Cardiac ventricle fibroblast (primary cell): Measurements from ENCODE around the genes PAK4 and LRFN1.

- RAMPAGE, long total RNA, result no peak
Observed at GRCh38 chr19:38811851-38812291, 874 bp downstream of the LGALS4 start.

DNA sequence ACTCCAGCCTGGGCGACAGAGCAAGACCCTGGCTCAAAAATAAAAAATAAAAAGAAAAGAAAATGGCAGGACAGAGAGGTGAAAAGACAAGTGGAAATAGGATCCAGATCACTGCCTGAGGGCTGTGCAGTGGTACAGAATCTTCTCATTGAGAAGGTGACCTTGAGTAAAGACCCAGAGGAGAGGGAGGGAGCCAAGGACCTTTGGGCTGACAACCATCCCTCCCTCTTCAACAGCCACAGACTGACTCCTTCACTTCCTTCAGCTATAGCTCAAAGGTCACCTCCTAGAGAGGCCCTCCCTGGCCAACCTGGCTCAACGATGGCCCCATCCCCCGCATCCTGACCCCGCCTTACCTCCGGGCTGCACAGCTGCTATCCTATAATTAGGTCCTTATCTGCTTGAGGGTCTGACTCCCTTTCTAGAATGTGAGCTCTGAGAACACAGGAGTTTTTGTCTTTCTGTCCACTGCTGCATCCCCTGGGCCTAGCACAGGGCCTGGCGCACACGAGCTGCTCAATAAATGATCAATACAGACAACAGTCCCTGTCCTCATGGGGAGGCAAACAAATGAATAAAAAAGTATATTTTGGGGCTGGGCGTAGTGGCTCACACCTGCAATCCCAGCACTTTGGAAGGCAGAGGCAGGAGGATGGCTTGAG, 6.5 kb upstream of the LGALS4 start:
- RAMPAGE, long total RNA, result no peak

GRCh38 chr19:38852851-38853399, 3.1 kb upstream of the HNRNPL start:
- RAMPAGE, long total RNA, result no peak

- RAMPAGE, long total RNA, result no peak
Observed at GRCh38 chr19:38898781-38899141, 657 bp downstream of the SIRT2 start.

GRCh38 chr19:38949478-38950335, 19.0 kb downstream of the MRPS12 start:
- RAMPAGE, long total RNA, result no peak

GRCh38 chr19:39038108-39038699, 5.9 kb upstream of the FBXO27 start:
- RAMPAGE, long total RNA, result no peak

DNA sequence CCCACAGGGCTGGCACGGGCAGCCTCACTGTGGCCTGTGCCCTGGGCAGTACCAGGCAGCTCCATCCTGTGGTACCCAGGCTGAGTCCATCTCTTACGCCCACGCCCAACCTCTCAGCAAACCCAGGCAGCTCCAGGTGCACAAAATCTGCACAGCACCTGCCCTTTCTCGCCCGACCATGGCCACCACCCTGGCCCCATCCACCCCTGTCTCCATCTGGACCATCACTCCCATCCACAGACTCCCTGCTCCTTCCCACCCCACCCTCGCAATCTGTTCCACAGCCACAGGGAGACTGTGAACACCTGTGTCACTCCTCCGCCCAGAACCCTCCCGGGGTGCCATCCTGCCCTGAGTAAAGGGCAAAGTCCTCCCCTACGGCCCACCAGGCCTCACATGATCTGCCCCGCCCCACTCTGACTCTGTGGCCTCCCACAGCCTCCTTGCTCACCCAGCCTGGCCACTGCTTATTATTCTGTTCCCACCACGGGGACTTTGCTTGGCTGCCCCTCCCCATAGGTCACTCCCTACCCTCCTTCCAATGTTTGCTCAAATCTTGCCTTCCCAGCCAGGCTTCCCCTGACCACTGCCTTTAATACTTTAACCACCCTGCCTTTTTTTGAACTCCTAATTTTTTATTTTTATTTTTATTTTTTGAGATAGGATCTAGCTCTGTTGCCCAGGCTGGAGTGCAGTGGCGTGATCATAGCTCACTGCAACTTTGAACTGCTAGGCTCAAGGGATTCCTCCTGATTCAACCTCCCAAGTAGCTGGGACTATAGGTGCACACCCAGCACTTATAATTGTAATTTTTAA, 21.4 kb upstream of the FBXO27 start:
- RAMPAGE, long total RNA, result no peak

DNA sequence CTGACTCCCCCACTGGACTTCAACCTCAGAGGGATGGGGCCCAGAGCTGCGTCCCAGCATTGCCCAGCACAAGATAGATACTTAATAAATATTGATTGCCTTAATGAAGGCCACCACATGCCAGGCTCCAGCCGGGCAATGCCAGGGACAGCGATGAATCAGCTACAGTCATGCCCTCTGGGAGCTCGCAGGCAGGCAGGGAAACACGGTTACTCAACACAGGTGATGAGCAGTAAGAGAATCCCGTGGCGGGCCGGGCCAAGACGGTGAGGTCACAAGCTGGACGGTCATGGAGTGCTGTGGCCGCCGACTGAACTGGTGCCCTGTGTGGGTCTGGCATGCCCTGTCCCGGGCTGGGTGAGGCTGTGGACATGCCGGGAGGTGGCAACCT, 13.3 kb upstream of the PAK4 start:
- RAMPAGE, long total RNA, result no peak

DNA sequence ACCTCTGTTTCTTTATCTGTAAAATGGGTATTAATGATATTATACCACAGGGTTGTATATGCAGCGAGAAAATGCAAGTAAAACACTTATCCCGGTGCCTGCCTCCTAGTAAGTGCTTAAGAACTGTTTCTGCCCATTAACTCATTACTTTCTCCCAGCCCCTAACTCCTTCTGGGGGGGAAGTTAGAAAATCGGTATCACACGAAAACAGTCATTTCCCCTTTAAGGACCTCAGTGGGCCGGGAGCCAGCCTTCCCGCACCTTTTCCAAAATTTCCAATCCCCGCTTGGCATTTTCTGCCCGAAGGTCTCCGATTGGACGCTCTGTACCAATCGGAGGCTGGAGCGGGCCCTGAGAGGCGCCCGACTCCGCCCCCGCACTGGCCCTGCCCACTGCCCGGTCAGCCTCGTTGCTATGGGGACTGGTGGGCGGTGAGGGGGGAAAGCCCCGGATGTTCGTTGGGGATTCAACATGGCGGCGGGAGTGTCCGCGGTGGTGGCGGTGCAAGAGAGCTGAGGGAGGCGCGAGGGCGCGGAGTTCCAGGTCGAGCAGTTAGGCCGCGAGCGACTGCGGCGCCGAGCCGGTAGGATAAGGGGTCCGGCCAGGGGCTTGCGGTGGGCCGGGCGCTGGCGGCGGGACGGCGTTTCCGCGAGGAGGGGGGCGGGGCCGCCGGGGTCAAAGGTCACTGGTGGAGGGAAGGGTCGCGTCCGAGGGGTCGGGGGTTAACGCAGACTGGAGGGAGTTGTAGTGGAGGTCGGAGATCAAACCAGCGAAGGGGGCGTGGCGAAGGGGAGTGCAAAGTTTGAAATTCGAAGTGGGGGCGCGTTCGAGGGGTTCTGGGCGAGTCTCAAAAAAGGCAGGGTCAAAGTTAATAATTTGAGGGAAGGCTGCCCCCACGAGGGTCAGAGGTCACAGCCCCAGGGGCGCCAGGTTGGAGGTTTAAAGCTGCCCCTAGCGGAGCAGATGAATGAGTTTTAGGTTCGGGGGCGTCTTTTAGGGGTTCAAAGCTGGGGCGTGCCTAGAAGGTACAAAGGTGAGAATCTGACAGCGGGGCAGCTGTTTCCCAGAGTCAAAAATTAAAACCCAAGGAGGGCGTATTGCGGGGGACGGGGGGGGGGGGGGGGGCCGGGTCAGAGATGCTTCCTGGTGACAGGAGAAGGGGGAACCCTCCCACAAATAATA, at the start of gene PAK4:
PAK4 (plus strand) TSS at position 450 of the 1,182 bp plus-strand sequence.
- RAMPAGE, long total RNA, result no peak

DNA sequence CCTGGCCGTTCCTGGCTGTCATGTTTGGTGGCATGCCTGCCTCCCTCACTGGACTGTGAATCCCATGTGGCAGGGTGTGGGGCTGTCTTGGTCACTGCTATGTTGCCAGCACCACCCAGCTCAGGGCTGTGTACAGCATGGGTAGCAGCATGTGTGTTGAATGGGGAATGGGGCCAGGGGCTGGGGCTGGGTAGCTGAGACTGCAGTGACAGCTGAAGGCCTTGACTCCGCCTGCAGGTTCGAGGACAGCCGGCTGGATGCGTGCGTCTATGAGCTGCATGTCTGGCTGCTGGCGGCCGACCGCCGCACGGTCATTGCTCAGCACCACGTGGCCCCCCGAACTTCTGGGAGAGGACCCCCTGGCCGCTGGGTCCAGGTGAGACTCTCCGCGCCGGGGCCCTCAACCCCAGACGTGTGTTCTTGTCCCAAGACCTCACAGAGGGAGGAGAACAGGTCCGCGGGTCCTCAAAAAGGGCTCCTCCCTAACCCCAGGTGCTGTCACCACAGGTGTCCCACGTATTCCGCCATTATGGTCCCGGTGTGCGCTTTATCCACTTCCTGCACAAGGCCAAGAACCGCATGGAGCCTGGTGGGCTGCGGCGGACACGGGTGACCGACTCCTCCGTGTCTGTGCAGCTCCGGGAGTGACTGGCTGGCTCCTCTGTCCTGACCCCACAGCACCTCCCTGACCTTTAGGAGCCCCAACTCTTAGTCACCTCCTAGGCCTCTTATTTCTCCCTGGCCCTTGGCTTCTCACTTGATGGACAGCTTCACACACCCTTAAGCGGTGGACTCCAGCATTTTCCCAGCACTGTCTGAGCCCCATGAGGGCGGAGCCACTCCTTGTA, 3.6 kb downstream of the NCCRP1 start:
- RAMPAGE, long total RNA, result no peak

DNA sequence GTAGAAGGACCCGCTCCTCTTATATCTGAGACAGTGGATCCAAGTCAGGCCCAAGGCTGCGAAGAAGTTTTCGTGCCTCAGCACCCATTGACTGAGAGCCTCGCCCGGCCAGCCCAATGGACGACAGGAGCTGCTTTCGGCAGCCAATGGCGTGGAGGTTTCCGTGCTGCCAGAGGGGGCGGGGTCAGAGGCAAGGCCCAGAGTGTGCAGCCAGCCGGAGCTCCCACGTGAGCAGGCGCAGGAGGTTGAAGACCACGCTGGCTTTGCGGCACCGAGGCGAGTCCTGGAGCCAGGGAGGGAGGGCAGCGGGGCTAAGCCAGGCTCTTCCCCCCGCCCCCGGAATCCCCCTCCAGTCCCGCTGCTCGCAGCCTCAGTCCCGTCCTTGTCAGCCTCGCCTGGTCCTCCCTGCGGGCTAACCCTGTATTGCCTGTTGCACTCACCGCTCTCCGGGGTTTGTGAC, 2.2 kb upstream of the IFNL3 start:
- RAMPAGE, long total RNA, result no peak

DNA sequence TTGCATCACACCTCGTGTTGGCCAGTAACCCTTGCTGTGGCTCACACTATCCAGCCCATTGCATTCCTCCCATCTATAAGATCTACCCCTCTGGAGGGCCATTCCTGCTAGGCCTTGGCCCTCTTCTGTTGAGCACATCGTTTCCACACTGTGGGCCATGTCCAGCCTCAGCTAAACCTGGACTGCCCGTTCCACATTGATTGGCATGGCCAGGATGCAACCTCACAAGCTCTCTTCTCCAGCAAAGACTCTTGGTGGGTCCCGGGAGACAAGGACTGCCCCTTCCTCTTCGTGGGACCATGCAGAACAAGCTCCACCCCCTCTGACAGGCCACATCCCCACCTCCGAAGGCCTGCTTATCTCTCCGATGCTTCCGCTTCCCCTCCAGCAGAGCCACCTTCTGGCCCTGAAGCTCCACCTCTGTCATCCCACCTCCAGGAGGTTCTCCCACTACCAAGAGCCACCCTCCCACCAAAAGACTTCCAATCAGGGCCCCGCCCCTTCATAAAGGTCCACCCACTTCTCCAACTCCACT, 10.2 kb downstream of the LRFN1 start:
- RAMPAGE, long total RNA, result no peak

DNA sequence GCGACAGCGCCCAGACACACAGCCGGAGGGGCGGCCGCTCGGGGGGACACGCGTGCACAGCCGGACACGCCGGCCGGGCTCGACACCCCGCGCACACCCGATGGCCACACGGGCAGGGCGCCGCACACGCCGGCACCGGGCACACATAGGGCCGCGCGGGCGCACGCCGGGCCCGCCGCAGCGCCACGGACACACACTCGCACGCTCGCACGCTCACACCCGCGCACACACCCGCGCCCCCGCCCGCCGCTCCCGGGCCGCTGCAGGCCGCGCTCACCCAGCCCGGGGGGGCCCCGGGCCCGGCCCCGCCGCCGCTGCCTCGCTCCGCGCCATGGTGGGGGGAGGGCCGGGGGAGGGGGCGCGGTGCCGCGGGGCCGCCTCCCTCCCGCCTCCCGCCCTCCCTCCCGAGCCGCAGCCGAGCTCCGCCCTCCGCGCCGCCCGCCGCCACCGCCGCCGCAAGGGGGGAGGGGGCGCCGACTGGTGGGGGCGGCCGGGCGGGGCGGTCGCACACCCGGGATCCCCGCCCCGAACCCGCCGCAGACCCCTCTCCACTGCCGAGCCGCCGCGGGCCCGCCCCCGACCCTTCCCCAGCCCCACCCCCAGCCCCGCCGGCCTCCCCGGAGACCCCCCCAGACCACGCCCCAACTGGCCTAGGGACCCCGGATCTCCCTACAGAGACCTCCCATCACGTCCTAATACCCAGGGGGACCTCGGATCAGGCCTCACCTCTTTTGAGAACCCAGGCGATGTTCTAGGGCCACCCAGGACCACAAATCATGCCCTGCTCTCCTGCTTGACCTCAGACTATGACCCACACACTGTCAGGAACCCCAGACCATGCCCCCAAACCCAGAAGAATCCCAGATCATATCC, at the start of gene LRFN1:
LRFN1 (minus strand) TSS at position 348 of the 873 bp plus-strand sequence.
- RAMPAGE, long total RNA, result no peak

DNA sequence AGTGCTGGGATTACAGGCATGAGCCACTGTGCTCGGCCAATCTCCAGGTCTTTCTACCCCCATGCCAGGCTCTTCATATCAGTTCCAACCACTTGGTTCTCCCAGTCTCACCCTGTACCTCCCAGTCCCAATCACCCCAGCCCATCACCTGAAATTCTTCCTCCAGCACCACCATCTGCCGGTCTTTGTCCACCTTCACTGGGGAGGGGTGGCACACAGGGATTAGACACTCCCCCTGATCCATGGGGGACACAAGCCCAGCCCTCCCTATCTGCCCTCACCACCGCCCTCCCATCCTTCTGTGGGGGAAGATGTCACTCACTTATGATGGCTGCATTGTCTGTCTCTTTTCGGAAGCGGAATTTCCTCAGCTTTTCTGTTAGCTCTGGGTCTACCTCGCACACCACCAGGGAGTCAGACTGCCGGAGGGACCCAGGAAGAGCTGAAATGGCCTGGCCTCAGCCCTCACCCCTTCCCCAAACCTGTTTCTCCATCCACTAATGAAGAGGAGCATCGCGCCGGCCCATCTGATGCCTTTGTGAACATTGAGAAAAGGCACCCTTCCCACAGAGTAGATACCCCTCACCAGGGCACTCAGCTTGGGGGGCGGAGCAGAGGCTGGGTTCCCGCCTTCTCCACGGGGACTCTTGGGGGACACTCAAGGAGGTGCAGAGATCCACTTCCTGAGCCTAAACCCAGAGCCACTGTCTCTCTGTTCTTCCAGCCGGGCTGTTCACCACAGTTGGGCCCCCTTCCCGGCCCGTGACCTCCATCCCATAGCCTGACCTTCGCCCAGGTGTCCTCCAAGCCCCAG, 523 bp downstream of the GMFG start:
- RAMPAGE, long total RNA, result no peak

DNA sequence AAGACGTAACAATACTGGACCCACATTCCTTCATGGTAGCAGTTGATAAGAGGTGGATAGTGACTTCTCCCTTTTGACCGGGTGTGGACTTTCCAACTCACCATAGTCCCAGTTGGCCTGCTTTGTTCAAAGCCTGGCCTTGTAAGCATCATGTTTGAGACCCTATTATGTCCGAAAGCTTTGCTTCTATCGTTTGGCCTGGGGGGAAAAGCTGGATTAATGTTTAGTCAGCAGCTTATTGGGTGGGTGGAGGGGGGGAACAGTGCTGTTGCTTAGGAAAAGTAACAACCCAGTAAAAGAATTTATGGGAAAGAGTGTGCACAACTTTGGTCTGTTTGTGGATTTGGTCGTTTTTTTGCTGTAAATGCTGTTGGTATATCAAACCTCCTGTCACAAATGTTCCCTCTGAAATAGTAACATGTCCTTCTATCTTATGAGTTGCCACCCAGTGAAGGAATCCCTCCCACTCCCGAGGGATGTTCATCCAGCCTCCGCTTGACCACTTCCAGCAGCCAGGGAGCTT, 10.4 kb downstream of the SAMD4B start:
- RAMPAGE, long total RNA, result no peak

GRCh38 chr19:39357452-39358243, 15.4 kb downstream of the SAMD4B start:
- RAMPAGE, long total RNA, result no peak

DNA sequence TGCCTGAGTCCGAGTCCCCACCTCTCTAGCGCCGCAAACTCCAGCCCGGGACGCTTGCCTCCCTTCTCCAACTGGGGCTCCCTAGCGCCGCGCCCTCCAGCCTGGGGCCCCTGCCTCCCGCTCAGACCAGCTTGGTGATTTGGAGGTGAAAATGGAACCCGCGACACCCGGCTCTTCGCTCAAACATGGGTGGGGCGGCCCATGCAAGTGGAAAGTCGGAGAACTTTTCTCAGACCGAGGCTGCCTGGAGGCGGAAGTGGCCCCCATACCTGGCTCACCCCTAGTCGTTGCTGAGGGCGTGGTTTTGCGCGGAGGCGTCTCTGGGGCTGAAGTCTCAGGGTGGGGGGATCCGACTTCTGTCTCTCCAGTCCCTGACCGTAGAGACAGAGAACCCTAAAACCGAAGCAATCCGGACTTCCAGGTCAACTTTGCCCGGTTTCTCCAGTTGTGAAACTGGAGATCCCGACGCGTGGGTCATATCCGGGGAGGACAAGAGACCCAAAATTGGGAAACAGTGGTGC, 378 bp downstream of the ZFP36 start:
- RAMPAGE, long total RNA, result no peak

GRCh38 chr19:39409905-39410586, 2.4 kb upstream of the PLEKHG2 start:
- RAMPAGE, long total RNA, result no peak

DNA sequence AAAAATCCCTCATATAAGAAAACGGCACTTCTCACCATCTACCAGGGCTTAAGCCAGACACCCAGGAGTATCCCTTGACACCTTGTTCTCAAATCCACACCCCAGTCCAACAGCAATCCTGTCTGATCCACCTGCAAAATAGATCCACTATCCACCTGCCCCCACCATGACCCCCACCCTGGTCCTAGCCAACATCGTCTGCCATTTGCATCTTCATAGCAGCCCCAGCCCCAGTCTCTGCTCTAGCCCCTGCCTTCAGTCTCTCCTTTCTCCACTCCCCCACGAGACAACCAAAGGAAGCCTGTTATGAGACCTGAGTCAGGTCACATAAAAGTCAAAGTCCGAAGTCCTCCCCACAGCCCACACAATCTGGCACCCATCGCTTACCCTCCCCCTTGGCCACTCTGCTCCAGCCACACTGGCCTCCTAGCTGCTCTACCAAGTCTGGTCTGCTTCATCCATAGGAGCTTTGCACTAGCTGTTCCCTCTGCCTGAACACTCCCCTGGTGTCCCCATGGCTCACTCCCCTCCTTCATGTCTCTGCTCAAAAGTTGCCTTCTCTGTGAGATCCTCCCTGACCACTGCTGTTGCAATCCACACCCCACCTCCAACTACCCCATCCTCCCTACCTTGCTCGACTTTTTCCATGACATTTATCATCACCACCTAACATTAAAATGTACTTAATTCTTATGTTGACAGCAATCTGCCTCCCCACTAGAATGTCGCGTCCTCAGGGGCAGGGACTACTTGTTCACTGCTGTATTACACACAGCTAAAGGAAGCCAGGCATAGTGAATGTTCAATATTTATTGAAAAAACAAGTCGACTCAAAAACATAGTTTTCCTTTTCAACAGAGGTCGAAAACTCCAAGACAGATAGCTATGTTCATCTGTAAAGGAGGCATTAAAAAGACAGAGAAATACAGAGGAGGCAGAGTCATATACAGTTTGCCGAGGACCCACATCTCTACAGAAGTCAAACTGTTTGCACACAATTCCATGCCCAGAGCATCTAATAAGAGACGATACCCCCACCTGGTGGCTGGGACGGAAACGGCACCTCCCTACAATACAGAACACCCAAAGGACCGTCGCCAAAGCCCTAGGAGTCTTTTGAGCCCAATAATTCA, 1.2 kb upstream of the PLEKHG2 start:
- RAMPAGE, long total RNA, result no peak

DNA sequence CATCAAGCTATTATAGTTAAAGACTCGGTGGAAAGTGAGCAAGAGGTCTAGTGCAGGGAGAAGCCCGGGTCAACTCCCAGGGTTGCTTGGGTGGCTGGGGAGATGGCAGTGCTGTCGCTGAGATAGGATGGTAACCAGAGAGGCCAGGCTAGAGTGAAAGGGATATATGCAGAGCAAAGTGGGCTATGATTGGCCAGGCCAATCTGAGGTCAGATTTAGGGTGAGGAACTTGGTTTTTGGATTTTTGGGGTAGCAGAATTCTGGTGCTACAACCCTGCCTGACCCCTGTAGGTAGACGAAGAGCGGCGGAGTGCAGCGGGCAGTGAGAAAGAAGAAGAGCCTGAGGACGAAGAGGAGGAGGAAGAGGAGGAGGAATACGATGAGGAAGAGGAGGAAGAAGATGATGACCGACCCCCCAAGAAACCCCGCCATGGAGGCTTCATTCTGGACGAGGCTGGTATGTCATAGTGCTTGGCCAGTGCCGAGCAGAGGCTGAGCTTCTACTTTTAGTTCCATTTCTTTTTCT, 7.7 kb downstream of the SUPT5H start:
- RAMPAGE, long total RNA, result no peak